ENCODE measurements around a stretch of chr9.

DNA sequence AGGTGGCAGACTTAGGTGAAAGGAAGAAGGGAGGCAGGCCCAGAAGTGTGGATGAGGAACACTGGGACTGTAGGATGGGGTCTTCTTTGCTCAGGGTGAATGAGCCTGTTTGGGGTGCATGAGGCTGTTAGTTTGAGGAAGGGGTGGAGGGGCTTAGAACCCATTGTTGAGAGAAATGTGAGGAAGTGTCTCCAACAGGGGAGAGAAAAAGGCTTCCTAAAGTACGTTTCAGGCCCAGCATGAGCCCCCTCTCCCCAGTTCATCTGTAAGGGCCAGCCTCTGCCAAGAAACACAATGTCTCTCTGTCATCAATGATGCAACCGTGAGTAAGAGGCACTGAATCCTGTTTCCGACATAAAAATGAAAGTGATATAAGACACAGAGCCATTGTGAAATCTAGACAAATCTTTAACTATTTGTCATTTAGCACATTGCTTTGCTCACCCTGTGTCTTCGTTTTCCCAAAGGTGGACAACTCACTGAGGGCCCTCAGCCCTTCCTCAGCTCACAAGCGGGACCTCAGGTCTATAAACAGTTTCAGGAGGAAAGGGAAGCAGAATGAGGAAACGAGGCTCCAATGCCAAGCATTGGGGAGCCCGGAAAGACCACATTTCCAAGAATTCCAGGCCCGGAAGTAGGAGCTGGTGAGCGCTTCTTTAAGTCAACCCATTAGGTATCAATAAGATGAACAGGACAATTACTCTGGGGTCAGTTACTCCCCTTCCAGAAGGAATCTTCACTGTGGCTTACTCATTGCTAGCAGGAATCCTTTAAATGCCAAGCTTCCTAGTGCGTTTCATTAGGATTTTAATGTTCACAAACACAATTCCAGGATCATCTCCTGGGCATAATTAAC lies 58.9 kb upstream of the KLF4 start:
- PRO-cap, result unidirectional peak, minus-strand start at position 265 of the sequence
- RAMPAGE, long total RNA, 2 experiments, result no peak in any of the 2 experiments

GRCh38 chr9:107636746-107637311 lies 147.3 kb upstream of the KLF4 start:
- PRO-cap, result no peak
- RAMPAGE, long total RNA, 2 experiments, result no peak in any of the 2 experiments

- PRO-cap, result no peak
- RAMPAGE, long total RNA, 2 experiments, result no peak in any of the 2 experiments
Observed at GRCh38 chr9:107711406-107712216, 222.0 kb upstream of the KLF4 start.

- PRO-cap, result no peak
- RAMPAGE, long total RNA, 2 experiments, result no peak in any of the 2 experiments
Observed at GRCh38 chr9:107734588-107735066, 245.1 kb upstream of the KLF4 start.

DNA sequence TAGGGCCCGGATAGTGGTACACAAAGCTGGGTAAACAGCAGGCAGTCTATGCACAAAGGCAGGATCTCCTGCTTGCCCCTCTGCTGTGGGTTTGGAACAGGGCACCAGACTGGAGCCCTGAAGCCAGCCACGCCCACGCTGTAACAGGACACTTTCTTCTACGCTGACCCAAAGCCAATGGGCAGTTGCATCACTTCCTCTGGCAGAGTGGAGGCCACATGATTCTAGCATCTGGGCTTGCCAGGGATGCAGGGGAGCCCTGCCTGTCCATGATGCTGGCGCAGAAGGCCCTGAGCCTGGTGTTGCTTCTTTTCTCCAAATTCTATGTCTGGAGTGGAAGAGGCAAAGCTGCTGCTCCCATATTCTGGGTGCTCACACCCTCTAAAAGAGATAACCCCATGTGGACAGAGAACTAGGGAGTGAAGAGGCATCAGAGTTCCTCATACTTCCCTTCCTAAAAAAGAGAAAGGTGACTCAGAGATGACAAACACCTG lies 260.3 kb upstream of the KLF4 start:
- PRO-cap, result bidirectional peak, plus-strand start at position 221 of the sequence, minus-strand start at position 85 of the sequence
- RAMPAGE, long total RNA, 2 experiments, result no peak in any of the 2 experiments

DNA sequence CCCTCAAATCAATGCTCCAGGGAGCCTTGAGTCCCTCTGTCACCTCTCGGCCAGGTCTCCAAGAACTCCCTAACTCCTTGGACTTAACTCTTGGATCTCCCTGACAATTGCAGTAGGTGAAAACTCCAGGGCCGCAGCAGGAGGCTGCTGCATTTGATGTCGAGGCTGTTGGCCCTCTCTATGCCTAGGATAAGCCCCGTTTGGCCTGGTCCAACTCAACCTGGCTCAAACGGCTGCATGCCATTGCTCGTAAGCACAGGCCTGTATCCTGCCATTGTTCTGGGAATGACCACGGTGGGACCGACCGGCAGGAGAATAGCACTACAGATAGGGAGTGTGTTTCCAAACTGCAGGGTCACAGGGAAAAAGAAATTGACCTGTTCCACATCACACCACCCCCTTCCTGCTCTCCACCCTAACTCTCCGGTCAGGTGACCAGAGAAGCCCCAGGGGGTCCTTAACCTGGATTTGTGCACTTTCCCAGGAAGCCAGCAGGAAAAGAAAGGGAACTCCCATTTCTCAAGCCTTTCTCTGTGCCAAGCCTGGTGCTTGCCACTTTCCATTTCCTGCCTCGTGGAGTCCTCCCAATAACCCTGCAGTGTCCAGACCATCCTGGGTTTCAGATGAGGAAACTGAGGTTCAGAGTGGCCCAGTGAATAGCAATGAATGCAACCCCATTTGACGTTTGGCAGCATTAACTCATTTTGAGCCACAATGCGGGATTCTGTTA lies 278.7 kb upstream of the KLF4 start:
- PRO-cap, result no peak
- RAMPAGE, long total RNA, 2 experiments, result no peak in any of the 2 experiments

DNA sequence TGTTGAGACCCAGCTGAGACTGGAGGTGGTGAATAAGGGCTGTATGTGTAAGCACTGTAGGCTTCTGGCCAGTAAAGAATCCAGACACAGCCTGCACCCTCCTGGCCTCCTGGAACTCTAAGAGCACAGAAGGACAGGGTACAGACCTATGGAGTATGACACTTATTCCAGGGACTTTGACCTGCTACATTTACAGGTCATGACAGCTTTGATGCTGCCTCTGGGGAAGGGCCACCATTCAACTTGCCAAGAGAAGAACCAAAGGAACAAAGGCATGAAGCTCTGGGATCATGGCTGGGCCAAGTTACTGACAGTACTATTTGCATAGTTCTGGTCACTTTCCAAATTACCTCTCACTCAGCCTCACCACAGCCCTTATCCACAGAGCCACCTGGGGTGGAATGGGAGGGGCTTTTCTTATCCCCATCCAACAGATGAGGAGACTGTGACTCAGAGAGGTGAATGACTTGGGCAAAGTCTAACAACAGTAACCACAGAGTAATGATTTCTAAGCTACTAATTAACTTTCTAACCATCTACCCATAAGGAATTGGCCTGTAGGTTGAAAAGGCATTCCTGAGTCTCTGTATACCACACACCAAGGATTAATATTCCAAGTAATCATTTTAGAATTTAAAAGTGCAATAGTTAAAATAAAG lies 604.5 kb upstream of the KLF4 start:
- PRO-cap, result no peak
- RAMPAGE, long total RNA, 2 experiments, result no peak in any of the 2 experiments

DNA sequence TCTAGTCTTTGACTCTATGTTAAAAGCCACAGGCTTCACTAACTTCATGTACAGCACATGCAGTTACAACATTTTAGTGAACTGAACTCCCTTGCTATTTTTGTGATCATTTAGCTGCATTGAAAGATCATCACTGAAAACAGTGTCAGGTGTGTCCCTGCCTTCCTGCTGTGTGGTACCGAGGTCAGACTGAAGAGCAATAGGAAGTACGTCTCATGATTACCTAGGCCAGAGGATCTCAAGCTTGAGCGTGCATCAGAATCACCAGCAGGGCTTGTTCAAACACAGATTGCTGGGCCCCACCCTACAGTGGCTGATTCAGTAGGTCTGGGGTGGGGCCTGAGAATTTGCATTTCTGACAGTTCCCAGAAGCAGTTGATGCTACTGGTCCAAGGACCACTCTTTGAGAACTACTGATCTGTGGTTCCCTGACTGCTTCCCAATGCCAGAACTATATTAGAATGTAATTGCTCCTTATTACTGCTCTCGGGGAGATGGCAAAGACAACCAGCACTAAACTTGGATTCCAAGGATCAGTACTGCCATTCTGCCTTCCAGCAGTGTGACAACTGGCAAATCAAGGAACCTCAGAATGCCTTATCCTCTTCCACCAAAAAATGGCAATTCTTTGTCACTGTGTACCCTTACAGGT lies 159.6 kb downstream of the ACTL7B start:
- PRO-cap, result no peak
- RAMPAGE, long total RNA, 2 experiments, result no peak in any of the 2 experiments

DNA sequence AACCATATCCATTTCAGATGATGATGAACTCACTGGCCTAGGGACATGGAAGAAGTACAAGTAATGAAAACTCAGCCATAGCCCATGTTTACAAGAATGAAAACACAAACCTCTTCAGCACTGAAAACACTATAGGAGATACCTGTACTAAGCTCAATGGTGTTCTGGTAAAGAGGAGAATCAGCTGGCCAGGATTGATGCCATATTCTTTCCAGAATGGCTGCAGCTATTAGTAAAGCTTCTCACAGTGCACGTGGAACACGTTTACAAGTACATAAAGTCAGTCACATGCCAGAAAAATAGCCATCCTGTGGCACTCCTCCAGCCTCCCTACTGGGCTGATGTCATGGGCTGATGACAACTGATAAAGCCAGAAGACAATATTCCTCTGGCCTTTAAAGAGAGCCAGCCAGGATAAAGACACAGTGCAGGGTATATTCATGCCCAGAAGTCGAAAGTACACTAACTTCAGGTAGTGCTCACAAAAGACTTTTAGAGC lies 29.2 kb downstream of the ABITRAM start:
- PRO-cap, result unidirectional peak, plus-strand start at position 398 of the sequence
- RAMPAGE, long total RNA, 2 experiments, result no peak in any of the 2 experiments

GRCh38 chr9:108968015-108968522 lies 33.9 kb downstream of the ABITRAM start:
- PRO-cap, result no peak
- RAMPAGE, long total RNA, 2 experiments, result no peak in any of the 2 experiments

DNA sequence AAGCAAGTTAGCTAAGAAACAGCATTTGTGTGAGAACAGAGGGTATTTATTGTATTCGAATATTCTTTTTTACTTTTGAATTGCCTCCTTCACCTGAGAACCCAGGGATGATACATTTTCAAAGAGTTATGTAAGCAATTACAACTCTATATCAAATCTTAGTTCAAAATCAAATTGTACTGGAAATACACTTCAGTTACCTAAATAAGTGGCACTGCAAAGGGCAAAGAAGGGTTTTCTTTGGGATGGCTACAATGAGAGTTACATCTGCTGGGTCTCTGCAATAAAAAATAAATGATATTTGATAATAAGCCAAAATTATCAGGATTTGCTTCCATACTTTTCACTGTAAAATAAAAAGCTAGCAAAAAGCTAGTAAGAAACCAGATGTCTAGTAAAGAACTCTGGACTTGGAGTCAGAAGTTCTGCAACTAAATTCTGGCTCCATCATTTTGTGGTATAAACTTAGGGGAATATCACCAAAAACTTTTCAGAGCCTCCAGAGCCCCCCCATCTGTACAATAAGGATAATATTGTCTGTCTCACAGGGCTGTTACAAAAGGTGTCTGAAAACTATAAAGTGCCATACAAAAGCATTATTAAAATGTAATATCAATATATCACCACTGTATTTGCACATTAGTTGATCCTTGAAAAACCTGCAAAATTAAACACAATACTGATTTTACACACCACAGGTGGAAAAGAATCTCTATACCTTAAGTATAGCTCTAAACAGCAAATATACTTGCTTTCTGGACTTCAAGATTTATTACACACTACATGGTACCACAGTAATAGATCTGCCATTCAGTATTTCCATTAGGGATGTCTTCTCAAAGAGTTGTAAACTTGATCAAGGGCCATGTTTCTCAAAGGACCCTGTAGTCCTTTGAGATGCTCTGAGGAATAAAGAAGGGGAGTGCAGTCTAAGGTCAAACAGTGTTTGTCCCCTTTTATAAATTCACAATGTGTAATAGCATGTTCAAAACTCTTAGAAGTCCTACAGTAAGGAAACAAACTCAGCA lies 2.2 kb upstream of the CTNNAL1 start:
- PRO-cap, result no peak
- RAMPAGE, long total RNA, 2 experiments, result no peak in any of the 2 experiments

- PRO-cap, result no peak
- RAMPAGE, long total RNA, 2 experiments, result no peak in any of the 2 experiments
Observed at GRCh38 chr9:109078675-109079730, 40.7 kb downstream of the TMEM245 start.

GRCh38 chr9:109106322-109106783 lies 13.4 kb downstream of the TMEM245 start:
- PRO-cap, result no peak
- RAMPAGE, long total RNA, 2 experiments, result no peak in any of the 2 experiments

DNA sequence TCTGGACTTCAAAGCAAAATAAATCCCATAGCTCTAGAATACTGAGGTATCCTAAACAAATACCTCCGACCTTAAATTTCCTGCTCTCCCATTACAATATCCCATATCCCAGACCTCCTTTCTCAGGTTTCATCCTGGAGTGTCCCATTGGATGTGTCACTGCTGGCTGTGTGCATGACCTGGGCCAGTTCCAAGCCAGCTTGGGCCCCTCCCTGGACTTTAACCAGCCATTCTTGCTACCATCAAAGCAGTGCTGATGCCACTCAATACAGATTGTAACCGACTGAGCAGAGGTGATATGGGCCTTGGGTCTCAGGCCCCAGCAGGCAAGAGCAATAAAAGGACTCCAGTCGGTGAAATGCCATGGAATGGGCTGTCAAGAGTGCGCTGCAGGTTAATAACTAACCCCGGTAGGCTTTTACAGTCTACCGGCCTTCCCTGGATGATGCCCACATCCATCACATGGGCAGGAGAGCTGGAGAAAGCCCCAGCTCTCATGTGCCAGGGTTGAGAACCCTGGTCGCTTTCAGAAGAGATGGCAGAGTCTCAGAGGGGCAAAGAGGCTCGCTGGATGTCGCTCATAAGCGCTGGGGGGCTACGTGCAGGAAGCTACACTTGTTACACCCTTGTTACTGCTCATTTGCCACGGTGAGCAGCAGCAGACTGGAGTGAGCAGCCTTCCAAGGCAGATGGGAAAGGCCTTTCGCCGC lies 13.4 kb downstream of the EPB41L4B start:
- PRO-cap, result no peak
- RAMPAGE, long total RNA, 2 experiments, result no peak in any of the 2 experiments

GRCh38 chr9:109313799-109314334 lies 7.0 kb downstream of the EPB41L4B start:
- PRO-cap, result no peak
- RAMPAGE, long total RNA, 2 experiments, result no peak in any of the 2 experiments

DNA sequence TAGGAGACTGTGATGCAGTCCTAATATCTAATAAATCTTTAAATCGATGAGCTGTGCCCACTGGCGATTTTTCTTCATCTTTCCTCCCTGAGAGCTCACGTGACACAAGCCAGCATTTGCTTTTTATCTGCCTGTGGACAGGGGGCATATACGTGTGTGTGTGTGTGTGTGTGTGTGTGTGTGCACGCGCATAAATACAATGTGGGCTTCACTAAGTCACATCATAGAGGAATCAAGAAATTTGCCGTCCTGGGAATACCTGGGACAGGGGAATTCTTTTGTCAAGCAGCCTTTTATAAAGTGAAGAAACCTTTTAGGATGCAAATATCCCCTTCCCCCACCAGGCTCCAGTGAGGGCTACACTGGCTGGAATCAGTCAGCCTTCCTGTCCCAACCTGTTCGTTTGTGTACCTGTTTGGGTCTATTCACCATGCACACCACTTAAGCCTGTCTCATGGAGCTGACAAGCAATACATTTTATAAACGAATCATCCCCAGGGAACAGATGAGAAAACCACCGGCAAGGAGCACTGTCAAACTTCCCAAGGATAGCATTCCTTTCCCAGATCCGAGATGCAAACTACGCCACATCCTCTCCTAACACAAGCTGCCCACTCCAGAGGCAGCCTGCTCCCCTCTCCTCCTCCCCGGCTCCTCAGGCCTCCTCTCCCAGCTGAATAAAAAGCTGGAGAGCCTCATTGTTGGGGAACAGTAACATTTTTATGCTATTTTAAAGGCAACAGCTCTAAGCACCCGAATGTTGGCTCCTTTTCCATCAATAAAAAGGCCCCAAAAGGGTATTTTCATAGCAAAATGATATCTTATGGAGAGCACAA lies 2.6 kb downstream of the EPB41L4B start:
- PRO-cap, result no peak
- RAMPAGE, long total RNA, 2 experiments, result no peak in any of the 2 experiments

- PRO-cap, result bidirectional peak, plus-strand start at chr9:109329518, minus-strand start at chr9:109329420; bidirectional peak, plus-strand start at chr9:109330154, minus-strand start at chr9:109329964
- RAMPAGE, long total RNA, 2 experiments, result no peak in any of the 2 experiments
Observed at GRCh38 chr9:109329255-109330310, 8.7 kb upstream of the EPB41L4B start.

DNA sequence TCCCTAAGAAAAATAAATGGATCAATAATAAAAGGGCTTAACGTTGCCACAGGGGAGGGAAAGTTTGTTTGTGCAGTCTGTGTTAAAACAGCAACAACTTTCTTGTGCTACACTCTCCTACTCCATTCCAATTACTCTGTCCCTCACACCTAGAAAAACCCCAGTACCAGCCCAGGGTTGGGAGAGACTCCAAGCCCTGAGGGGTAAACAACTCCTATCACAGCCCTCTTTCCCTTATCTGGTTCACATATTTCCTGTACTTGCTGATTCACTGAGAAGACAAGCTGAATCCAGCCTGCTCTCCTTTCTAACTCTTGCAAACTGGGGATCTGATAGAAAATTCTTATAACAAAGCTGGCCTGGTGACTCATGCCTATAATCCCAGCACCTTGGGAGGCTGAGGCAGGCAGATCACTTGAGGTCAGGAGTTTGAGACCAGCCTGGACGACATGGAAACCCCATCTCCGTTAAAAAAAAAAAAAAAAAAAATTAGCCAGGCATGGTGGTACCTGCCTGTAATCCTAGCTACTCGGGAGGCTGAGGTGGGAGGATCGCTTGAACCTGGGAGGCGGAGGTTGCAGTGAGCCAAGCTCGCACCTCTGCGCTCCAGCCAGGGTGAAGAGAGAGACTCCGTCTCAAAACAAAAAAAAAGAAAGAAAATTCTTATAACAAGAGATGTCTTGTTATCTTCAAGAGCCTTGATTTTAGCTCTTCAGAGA lies 44.6 kb downstream of the PTPN3 start:
- PRO-cap, result no peak
- RAMPAGE, long total RNA, 2 experiments, result no peak in any of the 2 experiments

DNA sequence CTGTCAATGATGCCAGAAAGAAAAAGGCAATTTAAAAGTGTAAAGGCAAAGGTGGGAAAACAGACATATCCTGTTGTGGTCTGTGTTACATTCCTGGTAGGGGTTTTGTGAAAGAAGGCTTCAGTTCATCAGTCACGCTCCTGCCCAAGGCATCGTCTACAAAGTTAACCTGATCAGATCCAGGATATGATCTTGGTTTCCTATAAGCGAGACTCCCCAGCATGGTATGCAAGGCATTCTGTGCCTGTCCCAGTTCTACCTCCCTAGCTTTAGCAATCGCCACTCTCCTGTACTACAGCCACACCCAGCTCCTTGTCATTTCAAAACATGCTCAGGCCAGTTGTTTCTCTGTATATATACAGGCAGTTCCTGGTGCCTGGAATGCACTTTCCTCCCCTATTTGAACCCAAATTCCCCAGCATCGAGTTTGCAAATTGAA lies 58.0 kb upstream of the PTPN3 start:
- PRO-cap, result no peak
- RAMPAGE, long total RNA, 2 experiments, result no peak in any of the 2 experiments

GRCh38 chr9:109817826-109818218 lies 37.8 kb downstream of the PALM2AKAP2 start:
- PRO-cap, result no peak
- RAMPAGE, long total RNA, 2 experiments, result no peak in any of the 2 experiments

Measured in prostate gland (tissue), 2 donors.